HCT116 (cell line): ENCODE results near the genes SFRP2 and ASIC5.

DNA sequence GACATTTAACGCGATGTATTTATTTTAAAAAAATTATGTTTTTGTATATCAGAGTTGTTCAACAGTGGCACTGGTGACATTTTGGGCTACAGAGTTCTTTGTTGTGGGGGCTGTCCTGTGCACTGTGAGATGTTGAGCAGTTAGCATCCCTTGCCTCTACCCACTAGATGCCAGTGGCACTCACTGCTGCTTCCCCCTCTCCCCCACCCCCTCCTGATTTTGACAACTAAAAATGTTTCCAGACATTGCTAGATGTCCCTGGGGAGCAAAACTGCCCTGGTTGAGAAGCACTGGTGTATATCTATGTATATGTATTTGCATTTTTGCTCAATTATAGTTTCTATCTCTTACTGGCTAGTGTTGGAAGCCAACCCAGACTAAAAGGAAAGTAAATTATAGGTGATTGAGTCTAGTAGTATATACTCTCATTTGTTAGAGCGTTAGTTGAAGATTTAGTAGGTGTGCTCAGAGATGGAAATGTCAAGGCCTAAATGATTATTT lies 2.4 kb downstream of the TMEM131L start:
- RRBS = no CpG with 5 or more reads among the region's 3 CpGs

GRCh38 chr4:153472818-153473508 lies 6.8 kb downstream of the TMEM131L start:
- RRBS = 98% methylated on average over 3 of the region's 8 CpGs

GRCh38 chr4:153489066-153489499 lies 22.9 kb downstream of the TMEM131L start:
- RRBS = no CpG with 5 or more reads among the region's 8 CpGs

DNA sequence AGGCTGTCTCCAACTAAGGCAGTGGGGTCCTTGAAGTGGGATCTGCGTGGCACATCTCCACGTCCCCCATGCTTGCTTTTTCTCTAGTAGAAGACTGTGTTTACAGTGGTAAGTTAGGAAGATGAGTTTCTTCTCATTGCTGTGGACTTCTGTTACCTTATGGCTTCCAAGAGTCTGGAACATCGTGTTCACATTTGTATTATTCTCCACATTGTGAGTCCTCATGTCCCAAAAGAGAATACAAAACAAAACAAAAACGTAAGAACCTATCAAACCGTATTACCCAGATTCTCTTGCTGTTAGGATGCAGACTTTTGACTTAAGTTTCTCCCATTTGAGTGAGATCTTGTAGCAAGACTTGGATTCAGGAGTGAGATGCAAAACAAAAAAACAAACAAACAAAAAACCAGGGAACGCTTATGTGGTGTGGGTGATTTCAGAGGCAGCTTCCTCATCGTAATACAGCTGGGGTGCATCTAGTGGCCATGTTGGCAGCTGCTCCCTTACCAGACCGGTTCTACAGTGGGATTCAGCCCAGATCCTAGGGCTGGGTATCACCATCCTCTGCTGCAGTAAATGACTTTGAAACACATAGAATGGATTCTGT lies 41.3 kb downstream of the TMEM131L start:
- RRBS = no CpG with 5 or more reads among the region's 8 CpGs

DNA sequence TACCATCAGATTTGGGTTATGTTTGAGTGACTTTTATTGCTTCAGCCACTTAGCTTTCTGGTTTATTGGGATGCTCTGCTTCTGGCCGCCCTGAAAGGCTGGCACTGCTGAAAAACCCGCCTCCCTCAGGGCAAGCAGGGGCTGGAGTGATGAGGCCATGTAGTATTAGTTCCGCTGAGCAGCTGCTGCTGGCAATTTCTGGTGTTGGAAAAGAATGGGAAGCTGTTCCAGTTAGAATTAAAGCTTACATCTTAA lies 72.3 kb downstream of the TMEM131L start:
- RRBS = no CpG with 5 or more reads among the region's 3 CpGs

- RRBS = no CpG with 5 or more reads among the region's 3 CpGs
These were observed 88.6 kb downstream of the TMEM131L start for GRCh38 chr4:153554701-153555122.

DNA sequence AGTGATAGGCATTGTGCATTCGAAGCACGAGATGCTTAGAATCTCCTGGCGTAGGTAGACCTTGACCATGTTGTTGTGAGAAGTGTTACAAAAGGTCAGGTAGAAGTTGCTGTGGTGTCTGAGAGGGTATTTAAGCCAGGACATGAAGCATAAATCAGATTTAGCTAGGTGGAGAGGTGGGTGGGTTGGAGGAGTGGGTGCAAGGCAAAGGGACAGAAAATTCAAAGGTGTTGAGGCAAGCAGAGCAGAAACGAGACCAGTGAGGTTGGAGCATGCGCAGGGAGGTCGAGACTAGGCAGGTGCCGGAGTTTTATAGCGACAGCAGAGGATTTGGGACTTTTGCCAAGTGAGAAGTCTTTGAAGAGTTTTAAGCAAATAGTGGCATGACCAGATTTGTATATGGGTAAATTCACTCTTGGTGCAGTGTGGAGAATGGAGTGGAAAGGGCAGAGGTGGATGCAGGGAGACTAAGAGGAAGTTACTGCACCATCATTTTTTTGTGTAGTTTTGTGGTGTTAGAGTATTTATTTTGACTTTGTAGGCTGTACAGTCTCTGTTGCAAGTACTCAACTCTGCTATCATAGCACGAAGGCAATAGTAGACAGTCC lies 107.0 kb upstream of the TLR2 start:
- RRBS = no CpG with 5 or more reads among the region's 9 CpGs

DNA sequence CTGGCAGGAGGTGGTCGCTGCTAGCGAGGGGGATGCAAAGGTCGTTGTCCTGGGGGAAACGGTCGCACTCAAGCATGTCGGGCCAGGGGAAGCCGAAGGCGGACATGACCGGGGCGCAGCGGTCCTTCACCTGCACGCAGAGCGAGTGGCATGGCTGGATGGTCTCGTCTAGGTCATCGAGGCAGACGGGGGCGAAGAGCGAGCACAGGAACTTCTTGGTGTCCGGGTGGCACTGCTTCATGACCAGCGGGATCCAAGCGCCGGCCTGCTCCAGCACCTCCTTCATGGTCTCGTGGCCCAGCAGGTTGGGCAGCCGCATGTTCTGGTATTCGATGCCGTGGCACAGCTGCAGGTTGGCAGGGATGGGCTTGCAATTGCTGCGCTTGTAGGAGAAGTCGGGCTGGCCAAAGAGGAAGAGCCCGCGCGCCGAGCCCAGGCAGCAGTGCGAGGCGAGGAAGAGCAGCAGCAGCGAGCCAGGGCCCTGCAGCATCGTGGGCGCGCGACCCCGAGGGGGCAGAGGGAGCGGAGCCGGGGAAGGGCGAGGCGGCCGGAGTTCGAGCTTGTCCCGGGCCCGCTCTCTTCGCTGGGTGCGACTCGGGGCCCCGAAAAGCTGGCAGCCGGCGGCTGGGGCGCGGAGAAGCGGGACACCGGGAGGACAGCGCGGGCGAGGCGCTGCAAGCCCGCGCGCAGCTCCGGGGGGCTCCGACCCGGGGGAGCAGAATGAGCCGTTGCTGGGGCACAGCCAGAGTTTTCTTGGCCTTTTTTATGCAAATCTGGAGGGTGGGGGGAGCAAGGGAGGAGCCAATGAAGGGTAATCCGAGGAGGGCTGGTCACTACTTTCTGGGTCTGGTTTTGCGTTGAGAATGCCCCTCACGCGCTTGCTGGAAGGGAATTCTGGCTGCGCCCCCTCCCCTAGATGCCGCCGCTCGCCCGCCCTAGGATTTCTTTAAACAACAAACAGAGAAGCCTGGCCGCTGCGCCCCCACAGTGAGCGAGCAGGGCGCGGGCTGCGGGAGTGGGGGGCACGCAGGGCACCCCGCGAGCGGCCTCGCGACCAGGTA lies at the start of gene SFRP2:
TSS of gene SFRP2 (minus strand) at position 738 of the 1,061 bp plus-strand sequence.
- RRBS = 93% methylated on average over 17 of the region's 90 CpGs

- RRBS = no CpG with 5 or more reads among the region's 6 CpGs
These were observed 416 bp upstream of the PLRG1 start for GRCh38 chr4:154550691-154550940.

GRCh38 chr4:154588718-154589245 lies 1.8 kb downstream of the FGA start:
- RRBS = no CpG with 5 or more reads among the region's 4 CpGs

DNA sequence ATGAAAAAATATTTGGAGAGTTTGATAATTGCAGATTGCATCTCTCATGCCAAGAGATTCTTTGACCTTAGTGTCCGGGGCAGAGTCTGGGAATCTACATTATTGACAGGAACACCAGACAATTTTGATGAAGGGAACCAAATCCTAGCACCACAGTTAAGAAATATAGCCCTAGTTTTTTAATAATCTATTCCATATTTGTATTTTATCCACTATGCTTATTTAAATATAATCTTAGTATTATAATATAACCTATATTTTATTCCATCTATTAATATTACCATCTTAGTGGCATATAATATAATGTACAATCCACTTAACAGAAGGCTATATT lies 13.1 kb upstream of the NPY2R start:
- RRBS = no CpG with 5 or more reads among the region's 1 CpG

- RRBS = no CpG with 5 or more reads among the region's 1 CpG
These were observed at the start of gene ASIC5 for GRCh38 chr4:155866183-155866436. TSS of gene ASIC5 (minus strand) at chr4:155866277.

DNA sequence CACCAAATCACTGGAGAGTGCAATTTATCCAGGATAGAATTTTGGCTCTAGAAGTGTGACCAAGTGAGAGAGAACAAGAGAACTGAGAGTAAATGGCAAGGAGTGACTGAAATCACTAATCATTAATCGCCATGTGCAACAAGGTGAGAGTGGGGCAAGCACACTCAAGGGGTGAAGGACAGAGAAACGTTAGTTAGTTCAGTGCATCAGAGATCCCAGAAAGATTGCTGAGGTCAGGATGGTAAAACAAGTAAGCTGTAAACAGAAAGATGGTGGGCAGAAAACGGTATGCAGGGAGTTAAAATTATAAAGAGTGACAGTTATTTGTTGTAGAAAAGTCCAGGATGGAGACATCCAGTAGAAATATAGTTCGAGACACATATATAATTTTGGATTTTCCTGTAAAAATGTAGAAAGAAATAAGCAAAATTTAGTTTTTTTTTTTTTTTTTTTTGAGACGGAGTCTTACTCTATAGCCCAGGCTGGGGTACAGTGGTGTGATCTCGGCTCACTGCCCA lies 17.9 kb upstream of the ASIC5 start:
- RRBS = no CpG with 5 or more reads among the region's 6 CpGs

DNA sequence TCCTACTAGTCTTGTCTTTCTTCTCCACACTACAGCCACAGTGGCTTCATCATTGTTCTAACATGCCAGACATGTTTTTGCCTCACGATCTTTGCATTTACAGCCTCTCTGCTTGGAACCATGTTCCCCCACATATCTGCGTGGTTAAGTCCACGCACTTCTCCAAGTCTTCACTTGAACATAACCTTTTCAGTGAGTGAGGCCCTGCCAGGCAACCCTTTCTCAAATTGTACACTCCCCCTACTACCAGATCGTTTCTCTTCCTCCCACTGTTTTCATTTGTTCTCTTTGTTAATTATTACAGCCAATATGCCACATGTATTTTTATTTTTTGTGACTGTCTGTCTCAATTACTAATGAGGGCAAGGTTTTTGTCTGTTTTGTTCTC lies 18.3 kb downstream of the CTSO start:
- RRBS = no CpG with 5 or more reads among the region's 4 CpGs

DNA sequence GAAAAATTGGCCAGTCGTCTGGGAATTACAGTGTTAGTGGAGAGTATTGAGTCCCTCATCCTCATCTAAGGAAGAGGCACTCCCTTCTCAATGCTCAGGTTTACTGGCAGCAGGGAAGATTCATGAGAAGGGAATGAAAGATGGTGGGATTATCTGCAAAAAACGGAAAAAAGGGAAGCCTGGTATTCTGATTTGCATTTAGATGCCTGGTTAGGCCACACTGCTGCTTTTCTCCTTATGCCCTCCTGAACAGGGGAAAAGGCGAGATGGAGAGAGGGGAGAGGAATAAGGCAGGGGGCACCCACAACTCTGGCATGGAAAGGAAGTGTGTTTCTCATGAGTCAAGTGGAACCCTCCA lies 5.4 kb upstream of the CTSO start:
- RRBS = no CpG with 5 or more reads among the region's 3 CpGs

- RRBS = no CpG with 5 or more reads among the region's 6 CpGs
These were observed 200.2 kb downstream of the PDGFC start for GRCh38 chr4:156771332-156771902.

DNA sequence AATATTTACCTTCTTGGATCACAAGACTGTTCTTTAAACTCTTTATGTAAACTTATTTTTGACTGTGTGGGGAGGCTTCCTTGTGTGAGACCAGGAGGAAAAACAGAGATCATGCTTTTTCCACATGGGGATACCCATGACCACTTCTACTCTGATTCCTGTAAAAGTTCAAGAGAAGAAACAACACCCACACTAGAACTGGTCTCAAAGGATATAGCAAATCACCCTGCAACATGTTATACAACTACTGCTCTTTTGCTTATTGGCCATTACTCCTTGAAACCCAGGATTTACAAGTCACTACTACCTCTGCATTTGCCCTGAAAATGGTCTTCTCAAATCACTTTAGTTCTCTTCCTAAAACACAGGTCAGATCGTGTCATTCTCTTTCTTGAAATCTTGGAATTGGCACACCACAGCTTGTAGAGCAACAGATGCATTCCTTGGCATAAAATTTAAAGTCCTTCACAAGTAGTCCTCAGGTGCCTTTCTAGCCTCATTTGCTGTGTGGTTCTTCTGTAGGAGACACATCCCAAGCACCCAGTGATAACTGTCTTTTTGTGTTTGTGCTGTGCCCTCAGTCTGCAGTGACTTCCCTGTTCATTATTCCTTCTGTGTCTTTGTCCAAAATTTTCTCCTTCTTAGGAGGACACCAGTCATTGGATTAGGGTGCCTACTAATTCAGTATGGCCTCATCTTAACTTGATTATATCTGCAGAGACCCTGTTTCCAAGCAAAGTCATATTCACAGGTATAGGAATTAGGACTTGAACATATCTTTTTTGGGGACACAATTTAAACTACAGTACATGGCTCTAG lies 51.5 kb downstream of the FNIP2 start:
- RRBS = no CpG with 5 or more reads among the region's 1 CpG

- RRBS = no CpG with 5 or more reads among the region's 6 CpGs
These were observed 72.5 kb downstream of the FNIP2 start for GRCh38 chr4:158841243-158841868.